ENCODE results near the gene ACTL8.

DNA sequence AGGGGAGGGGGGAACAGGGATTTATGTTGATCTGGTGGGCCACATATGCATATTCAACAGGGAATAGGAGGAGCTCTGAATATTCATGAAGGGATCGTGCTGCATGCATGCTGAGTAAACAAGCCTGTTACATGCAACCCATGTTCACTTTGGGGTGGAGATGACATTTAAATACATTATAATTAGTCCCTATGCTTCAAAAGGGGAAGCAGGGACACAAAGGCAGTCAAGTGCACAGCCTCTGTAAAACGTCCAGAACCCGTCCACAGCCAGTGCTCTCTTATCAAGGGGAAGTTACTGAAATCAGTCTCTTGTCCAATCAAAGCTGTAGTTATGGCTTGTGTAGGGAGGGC is 54.8 kb upstream of the CROCC start:
- PRO-cap, 5 experiments, result no peak in any of the 5 experiments
- RAMPAGE, long total RNA, 2 experiments, result no peak in any of the 2 experiments
- RRBS, result no CpG with 5 or more reads among the region's 3 CpGs

GRCh38 chr1:16870054-16870308 is 51.8 kb upstream of the CROCC start:
- PRO-cap, 5 experiments, result no peak in any of the 5 experiments
- RAMPAGE, long total RNA, 2 experiments, result no peak in any of the 2 experiments
- RRBS, result no CpG with 5 or more reads among the region's 2 CpGs

GRCh38 chr1:16945965-16946615 is 24.4 kb downstream of the CROCC start:
- PRO-cap, 5 experiments, result no peak in any of the 5 experiments
- RAMPAGE, long total RNA, 2 experiments, result no peak in any of the 2 experiments
- RRBS, result no CpG with 5 or more reads among the region's 14 CpGs

DNA sequence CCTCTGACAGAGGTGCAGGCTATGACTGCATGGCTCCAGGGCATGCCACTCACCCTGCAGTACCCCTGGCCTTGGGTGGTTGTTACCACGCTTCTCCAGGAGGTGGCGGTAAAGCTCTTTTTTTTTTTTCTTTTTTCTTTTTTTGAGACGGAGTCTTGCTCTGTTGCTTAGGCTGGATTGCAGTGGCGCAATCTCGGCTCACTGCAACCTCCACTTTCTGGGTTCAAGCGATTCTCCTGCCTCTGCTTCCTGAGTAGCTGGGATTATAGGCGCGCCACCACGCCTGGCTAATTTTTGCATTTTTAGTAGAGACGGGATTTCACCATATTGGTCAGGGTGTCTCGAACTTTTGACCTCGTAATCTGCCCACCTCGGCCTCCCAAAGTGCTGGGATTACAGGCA is 28.7 kb downstream of the MFAP2 start:
- PRO-cap, 5 experiments, result no peak in any of the 5 experiments
- RAMPAGE, long total RNA, 2 experiments, result no peak in any of the 2 experiments
- RRBS, result no CpG with 5 or more reads among the region's 13 CpGs

DNA sequence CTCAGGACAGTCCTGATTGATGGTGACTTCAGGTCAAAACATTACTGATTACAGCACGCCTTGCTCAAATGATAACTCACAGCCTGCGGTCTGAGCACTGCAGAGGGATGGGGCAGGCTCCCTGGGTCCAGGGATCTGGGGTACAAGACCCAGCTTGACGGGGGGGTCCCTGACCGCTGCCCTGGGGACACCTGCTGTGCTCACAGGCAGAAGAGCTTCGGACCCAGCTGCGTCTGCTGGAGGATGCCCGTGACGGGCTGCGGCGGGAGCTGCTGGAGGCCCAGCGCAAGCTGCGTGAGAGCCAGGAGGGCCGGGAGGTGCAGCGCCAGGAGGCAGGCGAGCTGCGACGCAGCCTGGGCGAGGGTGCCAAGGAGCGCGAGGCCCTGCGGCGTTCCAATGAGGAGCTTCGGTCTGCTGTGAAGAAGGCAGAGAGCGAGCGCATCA is 25.3 kb downstream of the MFAP2 start:
- PRO-cap, 5 experiments, result no peak in any of the 5 experiments
- RAMPAGE, long total RNA, 2 experiments, result no peak in any of the 2 experiments
- RRBS, result no CpG with 5 or more reads among the region's 25 CpGs

DNA sequence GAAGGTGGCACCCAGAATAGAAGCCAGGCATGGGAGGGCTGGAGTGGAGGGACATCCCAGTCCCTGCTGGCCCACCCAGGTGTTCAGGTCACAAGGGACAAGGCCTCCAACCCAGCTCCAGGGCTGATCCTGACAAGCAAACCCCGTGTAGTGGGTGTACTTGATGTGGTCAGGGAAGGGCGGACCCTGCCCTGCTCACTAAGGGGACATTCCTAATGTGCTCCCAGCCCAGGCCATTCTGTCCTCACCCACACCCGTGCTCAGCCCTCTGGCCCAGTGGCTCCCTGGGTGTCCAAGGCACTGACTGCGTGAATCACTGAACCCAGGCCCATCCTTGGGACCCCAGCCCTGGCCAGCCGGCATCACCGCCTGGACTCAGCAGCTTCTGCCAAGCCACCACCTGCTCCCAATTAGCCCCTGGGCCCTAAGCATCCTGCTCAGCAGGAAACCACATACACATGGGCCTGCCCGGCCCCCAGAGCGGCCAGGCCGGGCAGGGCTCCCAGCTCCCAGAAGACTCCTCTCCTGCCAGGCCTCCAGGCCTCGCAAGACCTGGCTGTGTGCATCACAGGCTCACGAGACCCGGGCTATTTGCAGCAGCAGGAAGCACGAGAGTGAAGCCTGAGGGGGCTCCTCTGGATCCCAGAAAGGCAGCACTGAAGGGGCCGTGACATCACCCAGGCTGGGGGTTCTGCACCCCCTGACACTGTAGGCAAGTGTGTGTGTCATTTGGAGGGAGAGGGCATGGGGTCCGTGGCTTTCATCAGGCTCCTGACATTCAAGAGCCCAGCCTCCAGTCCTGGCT is 1.8 kb downstream of the MFAP2 start:
- PRO-cap, 5 experiments, result no peak in any of the 5 experiments
- RAMPAGE, long total RNA, 2 experiments, result no peak in any of the 2 experiments
- RRBS, result 34% methylated on average over 3 of the region's 15 CpGs

- PRO-cap, 5 experiments, result no peak in any of the 5 experiments
- RAMPAGE, long total RNA, 2 experiments, result no peak in any of the 2 experiments
- RRBS, result no CpG with 5 or more reads among the region's 4 CpGs
Observed at GRCh38 chr1:17063591-17063886, 9.7 kb upstream of the SDHB start.

DNA sequence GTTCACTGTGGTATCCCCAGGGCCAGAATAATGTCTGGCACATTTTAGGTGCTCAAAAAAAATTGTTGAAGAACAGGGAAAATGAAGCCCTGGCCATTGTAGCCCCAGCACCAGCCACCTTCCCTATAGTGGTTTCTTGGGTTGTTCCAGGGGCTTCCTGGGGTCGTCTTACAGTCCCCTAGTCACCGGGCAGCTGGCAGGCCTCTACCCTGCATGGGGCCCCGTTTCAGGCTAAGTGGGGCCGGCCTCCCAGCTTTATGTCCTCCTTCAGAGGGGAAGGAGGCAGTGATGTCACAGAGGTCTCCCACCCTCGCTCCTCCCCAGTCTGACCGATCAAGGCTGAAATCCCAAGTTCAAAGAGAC is 3.4 kb upstream of the PADI1 start:
- PRO-cap, 5 experiments, result no peak in any of the 5 experiments
- RAMPAGE, long total RNA, 2 experiments, result no peak in any of the 2 experiments
- RRBS, result 17% methylated on average over 3 of the region's 6 CpGs

DNA sequence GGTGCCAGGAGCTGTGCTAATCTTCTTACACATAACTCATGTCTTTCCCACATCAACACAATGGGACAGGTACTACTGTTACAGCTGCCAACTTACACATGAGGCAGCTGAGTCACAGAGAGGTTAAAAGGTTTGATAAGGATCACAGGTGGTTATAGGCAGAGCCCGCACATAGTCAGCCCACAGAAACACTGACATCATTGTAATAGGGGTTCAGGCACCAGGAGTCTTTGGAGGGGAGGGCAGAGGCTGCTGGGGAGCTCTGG is 354 bp upstream of the PADI1 start:
- PRO-cap, 5 experiments, result no peak in any of the 5 experiments
- RAMPAGE, long total RNA, 2 experiments, result no peak in any of the 2 experiments
- RRBS, result no CpG with 5 or more reads among the region's 1 CpG

DNA sequence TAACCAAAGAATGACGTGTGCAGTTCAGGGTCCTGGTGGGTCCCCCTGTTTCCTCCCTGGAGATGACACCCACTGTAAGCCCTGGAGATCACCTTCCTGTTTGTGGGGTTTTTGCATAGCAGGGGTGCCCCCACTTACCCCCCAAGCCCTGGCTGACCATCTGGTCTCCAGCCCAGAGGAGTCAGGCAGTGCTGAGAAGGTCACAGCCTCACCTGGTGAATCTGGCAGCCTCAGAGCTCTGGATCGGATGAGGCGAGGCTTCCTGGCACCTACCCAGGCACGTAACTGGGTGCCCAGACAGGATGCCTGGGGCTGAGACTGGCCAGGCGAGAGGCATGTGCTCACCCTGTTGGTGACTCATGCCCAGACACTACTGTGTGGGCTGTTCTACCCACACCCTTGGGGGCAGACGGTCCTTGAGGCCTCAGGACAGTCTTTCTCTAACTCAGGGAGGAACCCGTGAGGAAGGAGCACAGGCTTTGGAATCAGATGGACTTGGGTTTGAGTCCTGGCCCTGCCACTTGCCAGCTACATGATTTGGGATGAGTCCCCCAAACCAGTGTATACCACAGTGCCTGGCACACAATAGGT is 15.2 kb upstream of the PADI3 start:
- PRO-cap, 5 experiments, result no peak in any of the 5 experiments
- RAMPAGE, long total RNA, 2 experiments, result no peak in any of the 2 experiments
- RRBS, result no CpG with 5 or more reads among the region's 7 CpGs

DNA sequence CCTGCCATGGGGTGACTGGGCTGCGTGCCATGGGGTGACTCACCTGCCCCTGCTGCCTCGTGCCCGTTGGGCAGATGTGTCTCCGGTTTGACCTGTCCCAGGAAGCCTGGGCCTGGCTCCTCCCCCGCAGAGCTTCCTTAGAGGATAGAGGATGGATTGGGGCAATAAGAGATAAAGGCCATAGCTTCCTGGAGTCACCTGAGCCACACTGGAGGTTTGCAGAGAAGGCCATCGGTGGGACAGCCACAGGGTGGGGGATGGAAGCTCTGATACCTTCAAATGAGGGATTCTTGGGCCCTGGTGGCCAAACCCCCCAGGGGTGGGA is 1.8 kb downstream of the PADI3 start:
- PRO-cap, 5 experiments, result no peak in any of the 5 experiments
- RAMPAGE, long total RNA, 2 experiments, result no peak in any of the 2 experiments
- RRBS, result no CpG with 5 or more reads among the region's 6 CpGs

GRCh38 chr1:17272516-17273001 is 23.7 kb downstream of the PADI3 start:
- PRO-cap, 5 experiments, result no peak in any of the 5 experiments
- RAMPAGE, long total RNA, 2 experiments, result no peak in any of the 2 experiments
- RRBS, result no CpG with 5 or more reads among the region's 5 CpGs

DNA sequence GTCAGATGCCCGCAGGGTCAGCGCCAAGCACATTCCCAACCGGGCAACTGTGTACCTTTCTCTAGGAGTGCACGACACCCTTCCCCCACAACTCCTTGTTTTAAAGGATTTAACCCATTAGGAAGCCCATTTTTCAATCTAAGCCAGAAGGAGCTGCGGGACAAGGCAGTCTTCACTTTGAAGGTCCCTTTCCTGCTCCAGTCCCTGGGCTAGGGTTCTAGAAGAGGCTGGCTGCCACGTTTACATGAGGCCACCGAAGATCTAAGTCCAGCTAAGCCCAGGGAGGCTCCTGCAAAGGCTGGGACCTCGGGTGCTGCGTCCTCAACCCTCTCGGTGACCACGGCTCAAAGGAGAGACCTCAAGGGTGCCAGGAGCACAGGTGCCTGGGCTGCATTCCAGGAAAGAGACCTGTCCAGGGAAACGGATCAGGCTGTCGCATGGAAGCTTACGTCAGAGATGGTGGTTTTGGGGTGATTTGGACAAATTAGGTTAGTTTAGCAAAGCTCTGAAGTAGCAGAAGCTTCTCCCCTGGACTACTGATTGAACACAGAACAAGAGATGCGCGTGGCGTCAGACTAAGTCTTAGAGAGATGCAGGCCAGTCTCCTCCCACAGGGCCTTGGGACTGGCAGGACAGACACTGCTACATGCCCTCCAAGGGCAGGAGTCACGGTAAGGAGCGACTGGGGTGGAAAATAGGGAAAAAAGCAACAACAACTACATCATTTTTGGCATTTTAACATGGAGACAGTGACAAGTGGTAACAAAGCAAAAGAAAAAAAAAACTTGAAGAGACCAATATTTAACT is 32.3 kb downstream of the RCC2 start:
- PRO-cap, 5 experiments, result no peak in any of the 5 experiments
- RAMPAGE, long total RNA, 2 experiments, result no peak in any of the 2 experiments
- RRBS, result no CpG with 5 or more reads among the region's 19 CpGs

- PRO-cap, 5 experiments, result no peak in any of the 5 experiments
- RAMPAGE, long total RNA, 2 experiments, result no peak in any of the 2 experiments
- RRBS, result no CpG with 5 or more reads among the region's 28 CpGs
Observed at GRCh38 chr1:17423439-17424357, 15.8 kb downstream of the RCC2 start.

DNA sequence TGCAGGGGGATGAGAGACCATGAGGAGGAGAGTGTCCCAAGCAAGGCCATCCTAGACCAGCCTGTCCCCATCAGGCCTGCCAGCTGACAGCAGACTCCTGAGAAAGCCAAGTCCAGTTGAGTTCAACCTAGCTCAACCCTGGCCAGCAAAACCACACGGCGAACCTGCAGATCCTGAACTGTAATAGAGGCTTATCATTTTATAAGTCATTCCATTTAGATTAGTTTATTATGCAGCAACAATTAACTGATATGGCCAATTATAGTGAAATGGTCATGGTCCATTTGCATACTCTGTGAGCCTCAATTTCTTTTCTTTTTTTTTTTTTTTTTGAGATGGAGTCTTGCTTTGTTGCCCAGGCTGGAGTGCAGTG is 36.3 kb upstream of the ARHGEF10L start:
- PRO-cap, 5 experiments, result no peak in any of the 5 experiments
- RAMPAGE, long total RNA, 2 experiments, result no peak in any of the 2 experiments
- RRBS, result no CpG with 5 or more reads among the region's 2 CpGs

- PRO-cap, 5 experiments, result peak in 1 of 5 experiments; most common minus-strand start chr1:17564554 (in 1)
- RAMPAGE, long total RNA, 2 experiments, result no peak in any of the 2 experiments
- RRBS, result no CpG with 5 or more reads among the region's 11 CpGs
Observed at GRCh38 chr1:17564519-17565069, 25.1 kb downstream of the ARHGEF10L start.

GRCh38 chr1:17604966-17605363 is 65.5 kb downstream of the ARHGEF10L start:
- PRO-cap, 5 experiments, result no peak in any of the 5 experiments
- RAMPAGE, long total RNA, 2 experiments, result no peak in any of the 2 experiments
- RRBS, result no CpG with 5 or more reads among the region's 3 CpGs

- PRO-cap, 5 experiments, result peak in 1 of 5 experiments; most common plus-strand start chr1:17664183 (in 1)
- RAMPAGE, long total RNA, 2 experiments, result no peak in any of the 2 experiments
- RRBS, result 63% methylated on average over 2 of the region's 13 CpGs
Observed at GRCh38 chr1:17663990-17664611, 91.0 kb upstream of the ACTL8 start.

DNA sequence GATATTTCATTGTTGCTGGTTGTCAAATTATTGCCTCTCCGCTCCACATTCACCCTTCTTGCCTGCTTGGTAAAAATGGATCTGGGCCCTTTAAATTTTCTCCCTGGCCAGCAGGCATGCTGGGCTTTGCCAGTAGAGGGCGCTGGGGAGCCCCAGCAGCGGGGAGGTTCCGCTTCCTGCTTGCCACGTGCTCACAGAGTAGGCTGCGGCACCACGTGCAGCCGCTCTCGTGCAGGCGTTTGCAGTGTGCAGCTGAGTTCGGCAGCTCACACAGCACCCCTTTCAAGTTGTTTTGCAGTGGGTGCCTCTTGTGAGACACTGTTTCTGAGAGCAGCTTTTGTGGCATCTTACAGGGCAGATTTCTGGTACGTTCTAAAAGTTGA is at the start of gene ACTL8:
ACTL8 (plus strand) TSS at position 194 of the 383 bp plus-strand sequence.
- PRO-cap, 5 experiments, result no peak in any of the 5 experiments
- RAMPAGE, long total RNA, 2 experiments, result no peak in any of the 2 experiments
- RRBS, result no CpG with 5 or more reads among the region's 12 CpGs

DNA sequence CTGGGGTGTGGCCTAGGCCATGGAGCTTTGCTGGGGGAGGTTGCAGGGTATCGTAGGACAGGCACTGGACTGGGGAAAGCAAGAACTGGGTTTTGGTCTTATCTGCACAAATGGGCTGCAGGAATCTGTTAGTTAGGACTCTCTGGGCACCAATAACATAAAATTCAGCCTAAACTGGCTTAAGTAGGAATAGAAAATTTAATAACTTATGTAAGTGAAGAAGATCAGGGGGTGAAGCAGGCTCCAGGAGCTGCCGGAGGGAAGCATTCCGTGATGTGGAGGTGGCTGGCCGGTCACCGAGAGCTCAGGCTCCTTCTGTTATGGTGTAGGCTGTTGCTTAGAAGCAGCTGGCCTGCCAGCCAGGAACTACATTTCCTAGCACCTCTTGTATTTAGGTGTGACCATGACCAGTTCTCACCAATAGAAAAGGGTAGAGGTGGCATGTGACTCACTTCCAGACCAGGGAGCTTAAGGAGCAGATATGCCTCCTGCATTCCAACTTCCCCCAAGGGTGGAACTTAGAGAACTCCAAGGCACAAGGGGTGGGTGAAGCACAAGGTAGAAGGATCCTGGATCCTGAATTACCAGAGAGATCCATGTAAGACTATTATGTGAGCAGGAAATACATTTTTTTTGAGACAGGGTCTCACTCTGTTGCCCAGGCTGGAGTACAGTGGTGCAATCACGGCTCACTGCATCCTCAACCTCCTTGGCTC is 120.7 kb downstream of the ACTL8 start:
- PRO-cap, 5 experiments, result no peak in any of the 5 experiments
- RAMPAGE, long total RNA, 2 experiments, result no peak in any of the 2 experiments
- RRBS, result no CpG with 5 or more reads among the region's 6 CpGs

Measured in liver (tissue), 9 donors.